RPMI7951 (cell line): ENCODE data around the genes OR5A2, OR4D10 and MS4A1.

DNA sequence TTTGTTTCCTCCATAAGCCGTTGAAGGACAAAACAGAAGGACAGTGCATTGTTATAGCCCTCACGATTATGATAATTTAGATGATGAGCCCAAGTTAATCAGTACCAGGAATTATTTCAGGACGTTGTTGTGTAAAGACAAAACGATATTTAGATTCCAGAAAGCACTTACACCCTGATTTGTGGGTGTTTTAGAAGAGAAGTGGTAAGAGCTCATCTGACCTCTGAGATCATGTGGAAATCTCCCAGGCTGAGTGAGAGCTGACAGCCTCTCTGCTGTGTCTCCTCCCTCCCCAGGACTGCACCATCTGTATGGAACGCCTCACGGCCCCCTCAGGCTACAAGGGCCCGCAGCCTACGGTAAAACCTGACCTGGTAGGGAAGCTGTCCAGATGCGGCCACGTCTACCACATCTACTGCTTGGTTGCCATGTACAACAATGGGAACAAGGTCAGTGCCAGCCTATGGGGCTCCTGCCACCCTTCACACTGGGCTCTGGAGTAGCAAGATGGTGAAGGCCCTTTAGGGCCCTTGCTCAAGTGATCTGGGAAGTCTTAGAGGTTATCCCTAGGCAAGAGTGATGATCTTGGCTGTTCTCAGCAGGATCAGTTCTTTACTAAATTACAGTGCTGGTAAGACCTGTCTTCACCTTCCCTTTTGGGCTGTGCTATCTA is 20.0 kb downstream of the DTX4 start:
- RAMPAGE, long total RNA, result no peak

- RAMPAGE, long total RNA, result no peak
Measured at GRCh38 chr11:59198010-59198447, 14.7 kb downstream of the MPEG1 start.

DNA sequence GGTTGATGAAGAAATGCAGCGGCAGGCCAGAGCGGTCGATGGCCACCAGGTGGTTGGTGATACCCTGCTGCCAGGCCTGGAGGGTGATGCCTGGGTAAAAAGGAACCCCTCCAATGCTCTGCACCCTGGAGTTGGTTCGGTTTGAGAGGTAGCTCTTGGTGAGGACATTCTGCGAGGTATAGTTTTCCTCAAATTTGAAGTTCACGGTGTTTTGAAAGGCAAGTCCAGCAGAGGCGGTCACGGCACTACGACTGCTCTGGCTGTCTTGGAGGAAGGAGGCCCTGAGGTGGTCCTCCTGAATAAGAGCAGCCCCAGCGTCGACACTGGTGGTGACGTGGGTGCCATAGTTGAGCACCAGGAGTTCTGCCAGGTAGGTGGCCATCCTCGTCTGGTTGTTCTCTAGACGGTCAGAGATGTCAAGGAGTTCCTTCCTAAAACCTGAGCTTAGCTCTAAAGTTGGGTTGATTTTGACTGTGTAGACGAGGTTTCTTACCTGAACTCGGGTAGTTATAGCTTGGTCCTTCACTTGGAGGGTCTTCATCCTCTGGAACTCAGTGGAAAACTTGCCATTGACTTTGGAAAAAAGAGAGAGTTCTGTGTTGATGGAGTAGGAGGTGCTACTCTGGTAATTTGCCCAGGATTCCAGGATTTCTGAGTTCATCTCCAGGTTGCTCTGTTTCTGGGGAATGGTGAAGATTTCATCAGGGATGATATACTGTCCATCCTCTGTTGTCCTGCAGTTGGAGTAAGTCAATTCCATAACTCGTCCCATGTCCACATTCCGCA is 614 bp downstream of the MPEG1 start:
- RAMPAGE, long total RNA, result no peak

- RAMPAGE, long total RNA, result no peak
Measured at GRCh38 chr11:59224119-59225055, 11.7 kb upstream of the MPEG1 start.

- RAMPAGE, long total RNA, result no peak
Measured at GRCh38 chr11:59426311-59426855, at the start of gene OR5A2. Gene OR5A2, minus strand, starts transcription at chr11:59426413.

DNA sequence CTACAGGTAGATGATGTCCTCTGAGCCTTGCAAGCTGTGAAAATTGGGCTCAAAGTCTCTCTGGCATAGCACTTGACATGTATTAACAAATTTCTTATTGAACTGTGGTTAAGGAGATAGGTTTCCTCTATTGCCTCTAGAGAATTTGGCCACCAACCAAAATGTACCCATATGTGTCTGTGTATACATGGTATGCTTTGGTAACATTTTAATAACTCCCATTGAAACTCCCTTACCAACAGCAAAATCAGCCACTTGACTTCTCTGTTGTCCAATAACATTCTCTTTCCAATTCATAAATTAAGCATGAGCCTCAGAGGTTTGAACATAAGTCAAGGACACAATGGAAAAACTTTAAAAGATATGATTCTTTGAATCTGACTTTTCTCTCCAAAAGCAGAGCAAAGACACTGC is at the start of gene OR4D10:
Gene OR4D10 (plus strand): TSS at position 218 of the 414 bp plus-strand sequence.
- RAMPAGE, long total RNA, result no peak

DNA sequence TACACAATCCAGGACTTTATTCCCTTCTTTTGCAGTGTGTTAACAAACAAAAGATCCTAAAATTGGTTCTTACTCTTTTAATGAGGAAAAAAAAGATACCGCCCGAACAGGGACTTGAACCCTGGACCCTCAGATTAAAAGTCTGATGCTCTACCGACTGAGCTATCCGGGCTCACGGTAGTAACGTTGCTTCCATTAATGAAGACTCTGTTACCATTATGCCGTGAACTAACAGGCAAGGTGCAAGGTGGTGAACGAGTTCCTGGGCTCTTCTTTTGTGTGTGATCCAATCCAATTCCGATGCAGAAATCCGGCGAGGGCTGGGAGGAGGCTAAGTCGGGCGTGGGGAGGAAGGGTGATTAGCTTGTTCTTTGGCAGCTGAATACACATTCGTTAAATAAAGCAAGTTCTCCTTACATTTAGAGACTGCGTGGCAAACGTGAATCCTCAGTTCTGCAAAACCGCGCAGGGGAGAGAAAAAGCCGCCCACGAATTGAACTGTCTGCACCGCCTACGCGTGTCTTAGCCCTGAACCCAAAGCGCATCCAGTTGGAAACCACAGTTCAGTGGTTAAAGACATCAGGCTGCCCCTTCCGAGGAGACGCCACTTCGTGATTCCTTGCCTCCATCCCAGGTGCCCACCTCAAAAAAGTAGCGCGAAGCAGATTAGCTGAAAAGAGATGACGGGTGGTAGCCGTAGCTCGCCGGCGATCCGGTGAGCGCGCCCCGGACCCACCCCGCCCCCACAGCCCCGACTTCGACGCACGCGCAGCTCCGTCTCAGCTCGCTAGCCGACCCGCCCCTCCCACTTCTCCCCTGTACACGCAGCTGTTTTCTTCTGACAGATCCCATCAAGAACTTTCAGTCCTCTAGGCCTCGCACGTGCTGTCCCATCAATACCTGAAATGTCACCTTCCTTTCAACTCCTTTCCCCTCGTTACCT is 49.2 kb downstream of the OR4D9 start:
- RAMPAGE, long total RNA, result no peak

- RAMPAGE, long total RNA, result no peak
Measured at GRCh38 chr11:59601178-59602280, 14.0 kb downstream of the OSBP start.

GRCh38 chr11:59651152-59651905 is 17.5 kb downstream of the PATL1 start:
- RAMPAGE, long total RNA, result no peak

DNA sequence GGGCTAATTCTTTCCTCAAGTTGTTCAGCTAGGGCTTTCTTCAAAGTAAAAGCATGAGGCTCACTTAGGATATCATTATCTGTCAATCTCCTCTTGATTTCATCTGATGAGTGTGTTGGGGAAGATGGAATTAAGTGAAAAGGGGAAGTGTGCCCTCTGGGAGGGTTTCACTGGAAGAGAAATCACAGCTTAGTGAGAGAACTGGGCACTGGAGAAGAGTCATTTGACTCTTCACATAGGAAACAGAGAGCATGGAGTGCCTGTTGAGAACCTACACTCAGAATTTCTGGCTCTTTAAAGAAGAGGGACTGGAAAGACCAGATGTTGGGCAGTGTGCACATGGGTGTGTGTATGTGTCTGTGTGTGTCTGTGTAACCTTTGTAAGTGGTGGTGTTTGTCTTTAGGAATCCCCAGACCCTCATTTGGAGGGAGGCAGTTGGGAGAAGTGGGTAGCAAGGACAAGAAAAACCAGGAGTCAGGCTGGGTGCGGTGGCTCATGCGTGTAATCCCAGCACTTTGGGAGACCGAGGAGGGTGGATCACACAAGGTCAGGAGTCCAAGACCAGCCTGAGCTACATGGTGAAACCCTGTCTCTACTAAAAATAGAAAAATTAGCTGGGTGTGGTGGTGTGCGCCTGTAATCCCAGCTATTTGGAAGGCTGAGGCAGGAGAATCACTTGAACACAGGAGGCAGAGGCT is 10.0 kb downstream of the STX3 start:
- RAMPAGE, long total RNA, result no peak

GRCh38 chr11:59772104-59772718 is 17.0 kb downstream of the STX3 start:
- RAMPAGE, long total RNA, result no peak

GRCh38 chr11:59773144-59773428 is 17.9 kb downstream of the STX3 start:
- RAMPAGE, long total RNA, result no peak

DNA sequence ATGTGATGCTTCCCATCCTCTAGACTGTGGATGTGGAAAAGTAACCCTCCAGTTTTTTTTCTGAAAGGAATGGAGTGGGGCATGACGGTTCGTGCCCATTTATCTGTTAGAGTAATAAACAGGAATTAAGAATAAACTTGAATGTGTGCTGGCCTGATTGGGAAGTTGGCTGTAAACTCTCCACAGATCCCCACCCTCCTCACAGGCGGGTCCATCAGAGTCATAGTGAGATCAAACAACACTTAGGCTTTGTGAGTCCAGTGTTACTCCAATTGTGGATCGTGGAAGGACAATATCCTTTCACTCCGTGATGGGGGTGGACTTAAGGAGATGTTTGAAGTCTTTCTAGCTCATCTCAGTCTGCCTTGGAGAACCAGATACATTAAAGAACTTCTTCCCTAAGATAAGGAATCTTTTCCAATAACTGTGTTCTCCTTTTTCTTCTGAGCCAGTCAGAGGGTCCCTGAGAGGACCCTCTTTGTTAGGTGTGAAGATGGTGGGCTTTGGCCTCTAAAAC is 19.9 kb downstream of the STX3 start:
- RAMPAGE, long total RNA, result no peak

DNA sequence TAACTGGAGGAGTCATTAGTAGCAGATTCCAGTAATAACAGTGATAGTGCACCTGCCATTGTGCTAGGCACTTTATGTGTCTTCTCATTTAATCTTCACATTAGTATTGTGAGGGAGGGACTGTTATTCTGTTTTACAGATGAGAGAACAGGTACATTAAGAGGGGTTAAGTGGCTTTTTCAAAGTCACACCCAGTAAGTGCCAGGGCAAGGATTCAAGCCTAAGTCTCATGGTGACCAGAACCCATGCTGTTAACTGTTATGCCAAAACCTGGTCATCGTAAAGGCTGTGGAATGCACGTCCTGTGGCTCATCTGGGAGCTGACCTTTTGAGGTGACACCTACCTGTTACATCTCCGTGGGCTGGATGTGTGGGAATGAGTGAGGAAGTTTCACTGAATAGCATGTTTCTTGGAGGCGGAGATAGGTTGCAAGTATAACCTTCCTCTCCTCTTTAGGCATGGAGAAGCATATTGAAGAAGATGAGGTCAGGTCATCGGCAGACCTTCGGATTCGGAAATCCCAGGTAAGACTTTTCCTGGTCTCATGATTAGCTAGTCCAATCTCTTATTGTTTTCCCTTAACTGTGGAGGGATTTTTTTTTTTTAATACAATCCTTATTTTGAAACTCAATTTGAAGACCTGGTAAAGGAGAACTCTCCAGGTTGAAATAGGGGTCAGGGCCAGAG is 20.4 kb downstream of the MRPL16 start:
- RAMPAGE, long total RNA, result no peak

- RAMPAGE, long total RNA, result no peak
Measured at GRCh38 chr11:59800604-59801520, 9.7 kb downstream of the MRPL16 start.

- RAMPAGE, long total RNA, result no peak
Measured at GRCh38 chr11:59815836-59816467, 5.4 kb upstream of the MRPL16 start.

GRCh38 chr11:60314469-60315062 is 12.5 kb upstream of the MS4A6E start:
- RAMPAGE, long total RNA, result no peak

GRCh38 chr11:60380496-60380967 is 2.2 kb downstream of the MS4A7 start:
- RAMPAGE, long total RNA, result no peak

DNA sequence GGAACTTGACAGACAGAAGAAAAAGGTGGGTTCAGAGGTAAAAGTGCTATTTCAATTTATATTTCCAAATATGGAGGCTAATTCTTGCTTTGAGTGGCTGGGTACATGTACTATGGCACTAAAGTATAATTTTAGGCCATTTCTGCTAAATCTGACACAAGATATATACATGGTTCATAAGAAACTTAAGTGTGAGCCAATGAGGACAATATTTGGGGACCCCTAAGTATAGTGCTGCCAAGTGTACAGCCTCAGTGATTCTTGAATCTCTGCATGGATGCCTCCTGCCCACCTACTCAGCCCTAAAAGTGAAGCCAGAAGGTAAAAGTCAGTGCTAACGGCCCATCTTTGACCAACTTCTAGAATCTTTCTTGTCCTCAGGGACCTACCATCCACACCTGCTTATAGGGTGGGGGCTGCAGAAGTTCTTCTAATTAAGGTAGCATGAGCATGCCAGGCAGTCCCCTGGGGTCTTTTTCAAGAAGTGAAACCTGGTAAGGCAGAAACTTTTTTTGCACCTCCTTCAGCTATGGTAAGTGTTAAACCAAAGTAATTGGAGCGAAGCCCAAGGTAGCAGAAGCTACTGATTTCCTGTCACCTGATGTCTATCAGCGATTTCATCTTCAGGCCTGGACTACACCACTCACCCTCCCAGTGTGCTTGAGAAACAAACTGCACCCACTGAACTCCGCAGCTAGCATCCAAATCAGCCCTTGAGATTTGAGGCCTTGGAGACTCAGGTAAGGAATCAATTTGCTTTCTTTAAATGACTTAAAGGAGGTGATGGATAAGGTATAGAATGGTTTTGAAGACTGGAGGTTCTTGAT is at the start of gene MS4A1:
Gene MS4A1 (plus strand): TSS at position 642 of the 827 bp plus-strand sequence.
- RAMPAGE, long total RNA, result no peak

DNA sequence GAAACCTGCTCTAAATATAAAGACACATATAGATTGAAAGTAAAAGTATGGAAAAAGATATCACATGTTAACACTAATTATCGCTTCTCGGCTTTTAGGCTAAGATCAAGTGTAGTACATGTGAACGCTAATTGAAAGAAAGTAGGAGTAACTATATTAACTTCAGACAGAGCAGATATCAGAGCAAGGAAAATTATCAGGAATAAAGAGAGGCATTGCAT is 79.0 kb downstream of the MS4A13 start:
- RAMPAGE, long total RNA, result no peak